Esophagus squamous epithelium (tissue), 4 donors: ENCODE measurements around the genes MON1A and GNAT1.

DNA sequence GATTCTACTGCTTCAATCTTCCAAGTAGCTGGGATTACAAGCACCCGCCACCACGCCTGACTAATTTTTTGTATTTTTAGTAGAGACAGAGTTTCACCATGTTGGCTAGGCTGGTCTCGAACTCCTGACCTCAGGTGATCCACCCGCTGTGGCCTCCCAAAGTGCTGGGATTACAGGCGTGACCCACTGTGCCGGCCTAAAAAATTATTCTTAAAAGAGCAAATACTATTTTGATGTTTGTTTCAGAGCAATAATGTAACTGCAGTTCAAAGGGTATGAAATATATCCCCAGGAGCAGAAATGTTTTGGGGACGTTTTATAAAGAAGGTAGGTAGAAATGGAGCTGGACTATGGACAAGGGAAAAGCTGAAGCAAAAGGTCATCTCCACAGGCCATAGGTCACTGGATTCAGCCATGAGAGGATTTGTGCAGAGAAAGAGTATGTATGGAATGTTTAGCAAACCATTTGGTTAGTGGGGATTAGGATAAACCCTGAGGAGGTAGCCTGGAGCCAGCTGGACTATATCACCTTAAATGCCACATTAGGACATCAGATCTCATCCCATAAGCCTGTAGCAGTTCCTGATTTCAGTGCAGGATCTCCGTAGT lies 5.1 kb downstream of the IP6K1 start:
- PRO-cap = no peak
- RAMPAGE, long total RNA, 4 experiments = no peak in any of the 4 experiments

DNA sequence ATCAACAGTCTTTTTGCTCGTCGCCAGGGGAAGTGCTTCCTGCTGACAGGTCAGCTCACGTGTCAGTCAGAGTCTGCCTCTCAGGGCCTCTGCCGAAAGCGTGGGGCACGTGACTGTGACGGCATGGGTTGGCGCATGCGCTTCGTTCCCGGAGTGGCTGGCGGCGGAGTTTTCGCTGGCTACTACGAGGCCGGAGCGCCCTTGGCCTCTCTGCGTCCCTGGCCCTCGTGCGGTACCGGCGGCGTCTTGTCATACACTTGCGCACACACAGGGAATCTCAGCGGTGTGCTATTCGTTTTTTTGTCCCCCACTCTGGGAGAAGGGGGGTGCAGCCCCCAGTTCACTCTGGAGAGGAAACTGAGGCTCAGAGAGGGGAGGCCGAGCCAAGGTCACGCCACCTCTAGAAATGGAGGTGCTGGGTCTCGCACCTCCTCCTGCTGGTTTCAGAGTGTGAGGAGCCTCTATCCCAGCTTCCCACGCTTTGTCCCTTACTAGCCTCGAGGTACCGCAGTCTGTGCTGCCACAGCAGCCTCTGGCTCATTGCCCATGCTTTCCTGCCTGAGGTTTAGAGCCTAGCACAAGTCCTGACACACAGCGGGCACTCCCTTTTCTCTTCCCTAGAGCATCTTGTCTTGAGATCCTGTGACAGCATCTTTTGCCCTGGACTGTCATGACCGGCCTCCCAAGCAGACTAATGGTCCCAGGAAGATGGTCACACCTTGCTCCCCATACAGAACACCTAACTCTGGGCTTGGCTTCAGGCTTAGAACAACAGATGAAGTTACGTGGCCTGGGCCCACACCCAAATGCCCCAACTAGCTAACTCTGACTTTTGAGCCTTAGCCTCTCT lies 502 bp upstream of the IP6K1 start:
- PRO-cap = bidirectional peak, plus-strand start at position 116 of the sequence, minus-strand start outside the sequence; bidirectional peak, plus-strand start at position 771 of the sequence, minus-strand start at position 534 of the sequence
- RAMPAGE, long total RNA, 4 experiments = no peak in any of the 4 experiments

- PRO-cap = no peak
- RAMPAGE, long total RNA, 4 experiments = no peak in any of the 4 experiments
These were observed 7.6 kb downstream of the MST1R start for GRCh38 chr3:49895662-49896791.

GRCh38 chr3:49929210-49930413 lies at the start of gene MON1A:
Gene MON1A (minus strand): TSS chr3:49929811.
- PRO-cap = bidirectional peak, plus-strand start at chr3:49929637, minus-strand start at chr3:49929552; bidirectional peak, plus-strand start at chr3:49930001, minus-strand start at chr3:49929811
- RAMPAGE, long total RNA, 4 experiments = start-site peak on the minus strand in 1 of 4 experiments, at chr3:49929756-49929821 at its widest, 45 reads per replicate

- PRO-cap = no peak
- RAMPAGE, long total RNA, 4 experiments = no peak in any of the 4 experiments
These were observed 31.2 kb upstream of the RBM5 start for GRCh38 chr3:50057611-50057875.

- PRO-cap = no peak
- RAMPAGE, long total RNA, 4 experiments = no peak in any of the 4 experiments
These were observed 3.1 kb downstream of the RBM5 start for GRCh38 chr3:50091716-50092306.

DNA sequence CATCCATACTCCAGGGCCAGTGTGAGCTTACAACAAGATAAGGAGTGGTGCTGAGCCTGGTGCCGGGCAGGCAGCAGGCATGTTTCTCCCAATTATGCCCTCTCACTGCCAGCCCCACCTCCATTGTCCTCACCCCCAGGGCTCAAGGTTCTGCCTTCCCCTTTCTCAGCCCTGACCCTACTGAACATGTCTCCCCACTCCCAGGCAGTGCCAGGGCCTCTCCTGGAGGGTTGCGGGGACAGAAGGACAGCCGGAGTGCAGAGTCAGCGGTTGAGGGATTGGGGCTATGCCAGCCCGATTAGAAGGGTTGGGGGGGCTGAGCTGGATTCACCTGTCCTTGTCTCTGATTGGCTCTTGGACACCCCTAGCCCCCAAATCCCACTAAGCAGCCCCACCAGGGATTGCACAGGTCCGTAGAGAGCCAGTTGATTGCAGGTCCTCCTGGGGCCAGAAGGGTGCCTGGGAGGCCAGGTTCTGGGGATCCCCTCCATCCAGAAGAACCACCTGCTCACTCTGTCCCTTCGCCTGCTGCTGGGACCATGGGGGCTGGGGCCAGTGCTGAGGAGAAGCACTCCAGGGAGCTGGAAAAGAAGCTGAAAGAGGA lies at the start of gene GNAT1:
Gene GNAT1, plus strand, starts transcription at position 424 of the 604 bp plus-strand sequence.
- PRO-cap = no peak
- RAMPAGE, long total RNA, 4 experiments = no peak in any of the 4 experiments

GRCh38 chr3:50226014-50226365 lies 10.0 kb upstream of the GNAI2 start:
- PRO-cap = no peak
- RAMPAGE, long total RNA, 4 experiments = no peak in any of the 4 experiments

DNA sequence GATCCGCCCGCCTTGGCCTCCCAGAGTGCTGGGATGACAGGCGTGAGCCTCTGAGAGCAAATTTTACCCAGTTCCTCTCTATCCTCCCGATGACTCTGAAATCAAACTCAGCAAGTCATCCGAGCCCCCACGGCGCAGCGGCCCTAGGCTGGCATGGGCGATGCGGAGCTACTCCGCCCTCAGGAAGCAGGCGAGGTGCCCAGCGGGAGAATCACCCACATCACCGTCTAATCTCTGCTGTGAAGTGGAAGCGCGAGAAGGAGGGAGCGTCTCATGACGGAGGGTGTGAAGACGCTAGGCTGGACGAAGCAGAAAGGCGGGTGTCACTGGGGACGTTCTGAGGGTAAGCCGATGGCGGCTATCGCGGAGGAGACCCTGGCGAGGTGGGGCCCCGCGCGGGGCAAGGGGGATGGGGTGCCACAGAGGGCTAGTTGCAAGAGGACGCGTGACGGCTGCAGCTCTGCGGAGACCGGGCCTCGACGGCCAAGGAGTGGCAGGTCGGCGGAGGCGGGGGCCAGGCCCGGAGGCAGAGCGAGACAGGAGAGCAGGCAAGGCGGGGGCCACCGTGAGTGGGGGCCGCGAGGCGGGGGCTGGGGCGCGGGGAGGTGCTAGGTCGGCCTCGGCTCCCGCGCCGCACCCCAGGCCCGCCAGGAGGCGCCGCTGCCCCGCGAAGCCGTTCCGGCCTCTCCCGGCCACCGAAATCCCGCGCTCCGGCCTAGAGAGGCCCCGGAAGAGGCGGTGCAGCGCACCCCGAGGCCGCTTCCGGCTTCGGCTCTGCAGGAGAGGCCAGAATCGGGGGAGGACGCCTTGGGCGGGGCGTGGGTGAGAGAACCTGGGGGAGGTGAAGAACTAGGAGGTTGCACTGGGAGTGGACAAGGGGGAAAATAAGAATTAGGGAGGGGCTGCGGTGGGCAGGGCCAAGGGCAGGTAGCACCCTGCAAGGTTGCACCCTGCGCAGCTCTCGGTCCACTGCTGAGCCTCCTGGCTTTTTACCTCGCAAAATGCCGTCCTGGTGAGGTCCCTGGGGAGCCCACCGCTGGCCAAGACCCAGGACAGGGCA lies 8.8 kb upstream of the GNAI2 start:
- PRO-cap = bidirectional peak, plus-strand start at position 237 of the sequence, minus-strand start at position 236 of the sequence; bidirectional peak, plus-strand start at position 946 of the sequence, minus-strand start at position 635 of the sequence
- RAMPAGE, long total RNA, 4 experiments = start-site peak on the plus strand in 2 of 4 experiments, centred at positions 96 to 201 of the sequence, 15 to 17 reads per replicate

GRCh38 chr3:50227911-50228451 lies 8.0 kb upstream of the GNAI2 start:
- PRO-cap = no peak
- RAMPAGE, long total RNA, 4 experiments = no peak in any of the 4 experiments

DNA sequence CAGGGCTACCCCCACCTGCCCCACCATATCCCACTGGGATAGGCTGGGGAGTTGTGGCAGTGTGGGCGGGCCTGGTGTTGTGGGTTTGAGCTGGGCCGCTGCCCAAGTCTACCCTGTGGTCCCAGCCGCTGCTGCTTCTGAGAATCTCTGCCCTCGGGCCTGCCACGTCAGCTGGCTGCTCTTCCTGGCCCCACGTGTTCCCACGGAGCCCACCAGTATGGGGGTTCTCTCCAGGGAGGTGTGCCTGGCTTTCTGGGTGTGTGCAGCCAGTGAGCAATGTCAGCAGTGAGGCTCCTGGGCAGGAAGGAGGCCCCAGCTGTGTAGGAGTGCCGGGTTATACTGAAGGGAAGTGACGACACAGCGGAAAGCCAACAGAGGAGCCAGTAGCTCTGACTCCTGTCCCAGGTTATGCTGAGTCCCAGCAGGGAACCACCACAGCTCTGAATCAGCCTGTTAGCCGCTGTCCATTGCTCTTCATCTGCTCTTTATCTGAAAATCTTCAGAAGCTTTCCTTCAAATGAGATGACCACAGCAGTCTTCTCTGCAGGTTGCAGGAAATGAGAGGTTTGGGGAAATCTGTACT lies 10.6 kb downstream of the GNAI2 start:
- PRO-cap = bidirectional peak, plus-strand start at position 414 of the sequence, minus-strand start at position 293 of the sequence
- RAMPAGE, long total RNA, 4 experiments = no peak in any of the 4 experiments

GRCh38 chr3:50268229-50268588 lies 738 bp upstream of the SEMA3B start:
- PRO-cap = no peak
- RAMPAGE, long total RNA, 4 experiments = no peak in any of the 4 experiments

- PRO-cap = no peak
- RAMPAGE, long total RNA, 4 experiments = no peak in any of the 4 experiments
These were observed 7.6 kb downstream of the HYAL2 start for GRCh38 chr3:50314671-50315583.

DNA sequence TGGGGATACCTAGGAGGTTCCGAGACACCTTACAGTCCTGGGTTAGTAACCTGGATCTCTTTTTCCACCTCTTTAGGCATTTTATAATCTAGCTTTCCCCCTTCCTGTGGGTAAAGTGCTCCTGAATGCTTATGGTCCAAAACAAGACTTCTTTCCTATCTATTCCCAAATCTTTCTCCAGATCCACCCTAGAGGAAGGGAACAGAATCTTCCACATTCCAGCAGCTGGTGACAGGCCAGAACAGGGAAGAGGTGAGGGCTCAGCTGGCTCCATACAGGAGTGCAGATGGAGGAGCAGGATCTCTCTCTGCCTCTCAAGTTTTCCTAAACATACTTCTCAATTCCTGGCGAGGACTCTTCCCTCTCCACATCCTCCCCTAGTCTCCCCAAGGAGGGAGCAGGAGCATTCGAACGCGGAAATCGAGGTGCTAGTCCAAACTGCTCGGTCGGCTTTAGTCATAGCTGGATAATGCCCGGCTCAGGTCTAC lies 4.2 kb downstream of the RASSF1 start:
- PRO-cap = unidirectional peak, plus-strand start at position 239 of the sequence; bidirectional peak, plus-strand start at position 417 of the sequence, minus-strand start at position 407 of the sequence
- RAMPAGE, long total RNA, 4 experiments = no peak in any of the 4 experiments

GRCh38 chr3:50340120-50340531 lies 510 bp downstream of the RASSF1 start:
- PRO-cap = unidirectional peak, plus-strand start at chr3:50340363
- RAMPAGE, long total RNA, 4 experiments = no peak in any of the 4 experiments

- PRO-cap = no peak
- RAMPAGE, long total RNA, 4 experiments = no peak in any of the 4 experiments
These were observed 705 bp downstream of the TMEM115 start for GRCh38 chr3:50358275-50359357.

DNA sequence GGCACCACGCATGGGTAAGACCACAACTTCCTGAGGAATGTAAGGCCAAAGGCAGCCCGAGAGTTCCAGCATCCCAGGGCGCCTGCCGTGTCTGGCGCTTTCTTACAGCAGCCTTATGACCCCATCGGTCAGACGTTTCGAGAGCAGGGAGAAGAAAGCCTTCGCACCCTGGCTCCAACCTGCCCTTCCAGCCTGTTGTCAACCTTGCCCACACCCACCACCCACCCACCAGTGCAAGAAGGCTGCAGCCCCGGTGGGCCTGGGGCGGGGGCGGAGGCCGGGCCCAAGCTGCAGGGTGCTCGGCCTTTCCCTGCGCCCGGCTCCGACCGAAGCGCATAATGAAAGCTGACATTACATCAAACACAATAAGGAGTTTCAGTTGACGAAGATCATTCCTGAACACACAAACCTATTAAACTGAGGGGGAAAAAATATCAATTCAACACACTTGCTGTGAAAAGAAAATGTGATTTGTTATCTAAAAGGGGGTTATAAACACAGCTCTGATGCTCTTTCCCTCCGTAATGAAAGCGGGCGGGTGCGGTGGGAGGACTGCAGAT lies 29.7 kb upstream of the TMEM115 start:
- PRO-cap = no peak
- RAMPAGE, long total RNA, 4 experiments = no peak in any of the 4 experiments

GRCh38 chr3:50608690-50609558 lies 2.6 kb downstream of the CISH start:
- PRO-cap = no peak
- RAMPAGE, long total RNA, 4 experiments = no peak in any of the 4 experiments

GRCh38 chr3:51024533-51025204 lies 349.9 kb downstream of the DOCK3 start:
- PRO-cap = no peak
- RAMPAGE, long total RNA, 4 experiments = no peak in any of the 4 experiments

GRCh38 chr3:51673850-51674443 lies 2.9 kb downstream of the TEX264 start:
- PRO-cap = no peak
- RAMPAGE, long total RNA, 4 experiments = no peak in any of the 4 experiments